Measurements from ENCODE around the genes AGBL4, DMRTA2, OSBPL9 and SHISAL2A.

- RRBS = 2% methylated on average over 22 of the region's 56 CpGs
CAGE:
- cytosol, long polyA plus RNA = no peak
- long polyA plus RNA = no peak
- nucleus, long polyA plus RNA = no peak
Measured at GRCh38 chr1:50023517-50024361, at the start of gene AGBL4. TSS of gene AGBL4 (minus strand) at chr1:50023954.

- RRBS = no CpG with 5 or more reads among the region's 10 CpGs
CAGE:
- cytosol, long polyA plus RNA = no peak
- long polyA plus RNA = no peak
- nucleus, long polyA plus RNA = no peak
Measured at GRCh38 chr1:50110122-50110575, 1.4 kb downstream of the ELAVL4 start.

DNA sequence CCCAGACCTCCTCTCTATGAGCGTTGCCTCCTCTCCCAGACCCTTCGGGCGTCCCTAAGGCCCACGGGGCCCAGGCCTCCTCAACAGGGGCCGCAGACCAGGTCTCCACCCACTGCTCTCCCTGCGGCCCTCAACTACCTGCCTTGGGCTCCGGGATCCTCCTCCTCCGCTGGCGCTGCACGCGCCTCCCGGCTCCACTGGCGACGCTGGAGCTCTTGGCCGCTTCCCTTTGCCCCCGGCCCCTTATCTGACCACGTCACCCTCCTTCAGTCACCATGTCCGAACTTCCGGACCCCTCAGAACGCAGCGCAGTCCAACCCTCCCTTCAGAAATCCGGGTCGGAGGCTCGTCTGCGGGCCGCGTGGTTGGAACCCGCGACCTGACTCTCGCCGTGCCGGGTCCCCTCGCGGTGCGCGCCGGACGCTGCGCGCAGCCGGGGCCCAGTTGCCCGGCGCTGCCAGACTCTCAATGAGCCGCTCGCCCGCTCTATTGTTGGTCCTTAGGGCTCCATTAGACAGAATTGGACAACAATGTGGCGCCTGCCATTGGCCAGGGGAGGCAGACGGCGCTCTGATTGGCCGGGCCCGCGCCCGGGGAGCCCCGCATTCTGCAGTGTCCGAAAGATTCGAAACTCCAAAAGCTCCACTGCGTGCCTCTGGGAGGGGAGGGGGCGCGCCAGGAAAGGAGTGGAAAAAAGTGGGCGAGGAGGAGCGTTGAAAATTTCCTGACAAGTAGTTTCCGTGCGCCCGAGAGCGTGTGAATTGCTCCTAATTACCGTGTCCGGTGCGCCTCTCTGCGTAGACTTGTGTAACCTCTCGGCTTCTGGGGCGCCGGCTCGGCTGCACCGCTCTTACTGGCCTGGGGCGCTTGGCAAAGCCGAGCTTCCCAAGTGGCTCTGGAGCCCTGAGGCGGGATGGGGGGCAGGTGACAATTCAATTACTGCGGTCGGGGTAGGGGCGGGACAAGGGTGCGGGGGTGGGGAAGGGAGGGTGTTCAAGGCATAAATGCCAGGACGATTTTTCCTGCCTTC, at the start of gene DMRTA2:
DMRTA2 (minus strand) TSS at position 470 of the 1,030 bp plus-strand sequence.
- RRBS = 4% methylated on average over 29 of the region's 82 CpGs
CAGE:
- cytosol, long polyA plus RNA = no peak
- long polyA plus RNA = no peak
- nucleus, long polyA plus RNA = no peak

- RRBS = no CpG with 5 or more reads among the region's 1 CpG
CAGE:
- cytosol, long polyA plus RNA = no peak
- long polyA plus RNA = no peak
- nucleus, long polyA plus RNA = no peak
Measured at GRCh38 chr1:50466743-50467184, 43.5 kb upstream of the DMRTA2 start.

DNA sequence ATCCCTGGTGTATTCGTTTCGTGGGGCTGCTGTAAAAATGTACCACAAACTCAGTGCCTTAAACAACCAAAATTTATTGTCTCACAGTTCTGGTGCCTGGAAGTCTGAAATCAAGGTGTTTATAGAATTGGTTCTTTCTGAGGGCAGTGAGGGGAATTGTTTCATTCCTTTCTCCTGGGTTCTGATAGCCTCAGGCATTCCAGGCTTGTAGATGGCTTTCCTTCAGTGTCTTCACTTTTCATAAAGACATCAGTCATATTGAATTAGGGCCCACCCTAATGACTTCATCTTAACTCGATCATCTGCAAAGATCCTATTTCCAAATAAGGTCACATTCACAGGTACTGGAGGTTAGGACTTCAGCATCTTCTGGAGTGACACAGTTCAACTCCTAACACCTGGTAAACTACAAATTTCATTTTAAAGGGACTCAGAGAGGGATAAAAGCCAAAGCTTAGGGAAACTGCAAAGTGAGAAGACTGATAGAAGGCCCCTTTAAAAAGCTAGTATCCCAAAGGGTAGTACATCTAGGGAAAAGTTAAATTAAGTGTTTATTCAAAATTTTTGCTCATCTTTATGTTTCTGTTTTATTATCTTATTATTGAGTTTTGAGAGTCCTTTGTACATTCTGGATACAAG, 15.1 kb downstream of the CDKN2C start:
- RRBS = no CpG with 5 or more reads among the region's 3 CpGs
CAGE:
- cytosol, long polyA plus RNA = no peak
- long polyA plus RNA = no peak
- nucleus, long polyA plus RNA = no peak

DNA sequence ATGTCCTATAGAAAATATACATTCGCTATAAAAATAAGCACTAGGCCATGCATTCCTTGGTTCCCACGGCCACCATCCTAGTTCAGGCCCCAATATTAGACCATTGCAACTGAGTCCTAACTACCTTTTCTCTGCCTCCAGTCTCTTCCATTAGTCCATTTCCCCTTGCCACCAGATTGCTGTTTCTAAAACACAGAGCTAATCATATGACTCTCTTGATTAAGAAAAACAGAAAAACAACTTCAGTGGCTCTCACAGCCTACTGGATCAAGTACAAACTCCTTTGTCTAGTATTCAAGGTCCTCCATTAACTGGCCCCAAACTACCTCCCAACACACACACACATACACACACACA, 20.4 kb upstream of the RNF11 start:
- RRBS = no CpG with 5 or more reads among the region's 2 CpGs
CAGE:
- cytosol, long polyA plus RNA = no peak
- long polyA plus RNA = no peak
- nucleus, long polyA plus RNA = no peak

- RRBS = no CpG with 5 or more reads among the region's 5 CpGs
CAGE:
- cytosol, long polyA plus RNA = no peak
- long polyA plus RNA = no peak
- nucleus, long polyA plus RNA = no peak
Measured at GRCh38 chr1:51237465-51237771, 1.3 kb downstream of the RNF11 start.

DNA sequence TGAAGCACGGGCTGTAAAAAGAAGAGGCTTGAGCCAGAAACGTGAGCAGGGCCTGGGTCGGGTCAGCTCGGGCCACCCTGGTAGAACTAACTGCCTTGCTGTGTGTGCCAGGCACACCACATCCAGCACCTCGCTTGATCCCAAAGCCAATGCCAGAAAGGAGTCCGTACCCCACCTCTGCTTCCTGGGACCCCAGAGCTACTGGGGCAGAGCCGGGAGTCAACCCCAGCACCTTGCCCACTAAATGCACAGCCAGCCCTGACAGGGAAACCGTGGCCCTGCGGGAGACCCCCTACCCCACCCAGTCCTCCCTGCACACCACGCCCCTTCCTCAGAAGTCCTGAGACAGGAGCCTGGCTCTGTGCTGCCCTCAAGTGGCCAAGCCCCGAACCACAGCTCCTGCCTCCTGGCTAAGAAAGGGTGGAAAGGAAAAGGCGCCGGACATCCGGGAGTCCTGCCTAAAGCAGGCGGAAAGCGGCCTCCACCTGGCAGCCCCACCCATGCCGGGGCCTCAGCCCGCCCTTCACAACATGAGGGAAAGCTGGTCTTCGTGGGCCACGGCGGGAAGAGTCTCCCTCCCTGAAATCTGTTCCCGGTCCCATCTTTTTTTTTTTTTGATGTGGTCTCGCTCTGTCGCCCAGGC, 33.6 kb downstream of the TTC39A start:
- RRBS = 9% methylated on average over 7 of the region's 24 CpGs
CAGE:
- cytosol, long polyA plus RNA = no peak
- long polyA plus RNA = no peak
- nucleus, long polyA plus RNA = no peak

GRCh38 chr1:51548804-51549452, 29.9 kb upstream of the EPS15 start:
- RRBS = no CpG with 5 or more reads among the region's 1 CpG
CAGE:
- cytosol, long polyA plus RNA = no peak
- long polyA plus RNA = no peak
- nucleus, long polyA plus RNA = no peak

DNA sequence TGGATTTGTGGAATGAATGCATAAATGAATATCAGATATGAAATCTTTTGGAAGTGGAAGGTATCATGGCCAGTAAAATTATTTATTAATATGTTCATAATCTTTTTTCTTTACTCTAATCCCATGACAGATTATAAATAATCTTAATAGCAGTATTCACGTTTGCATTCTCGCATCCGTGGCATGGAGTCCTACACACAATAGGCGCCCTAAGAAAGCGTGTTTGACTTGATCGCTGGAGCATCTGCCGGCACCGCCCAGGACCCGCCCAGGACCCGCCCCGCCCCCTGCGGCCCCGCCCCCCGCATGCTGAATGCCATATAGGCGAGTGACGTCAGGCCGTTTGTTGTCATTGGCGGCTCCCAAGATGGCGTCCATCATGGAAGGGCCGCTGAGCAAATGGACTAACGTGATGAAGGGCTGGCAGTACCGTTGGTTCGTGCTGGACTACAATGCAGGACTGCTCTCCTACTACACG, at the start of gene OSBPL9:
OSBPL9 (plus strand) TSS at position 349 of the 478 bp plus-strand sequence.
- RRBS = no CpG with 5 or more reads among the region's 24 CpGs
CAGE:
- cytosol, long polyA plus RNA = start-site peak on the plus strand centred at position 356 of the sequence, 30 bp wide, 103 and 204 reads in 2 replicates
- long polyA plus RNA = start-site peak on the plus strand centred at position 351 of the sequence, 27 bp wide, 182 and 182 reads in 2 replicates
- nucleus, long polyA plus RNA = start-site peak on the plus strand centred at position 353 of the sequence, 25 bp wide, 128 and 43 reads in 2 replicates

- RRBS = no CpG with 5 or more reads among the region's 2 CpGs
CAGE:
- cytosol, long polyA plus RNA = no peak
- long polyA plus RNA = no peak
- nucleus, long polyA plus RNA = no peak
Measured at GRCh38 chr1:51661321-51661668, 44.4 kb downstream of the OSBPL9 start.

DNA sequence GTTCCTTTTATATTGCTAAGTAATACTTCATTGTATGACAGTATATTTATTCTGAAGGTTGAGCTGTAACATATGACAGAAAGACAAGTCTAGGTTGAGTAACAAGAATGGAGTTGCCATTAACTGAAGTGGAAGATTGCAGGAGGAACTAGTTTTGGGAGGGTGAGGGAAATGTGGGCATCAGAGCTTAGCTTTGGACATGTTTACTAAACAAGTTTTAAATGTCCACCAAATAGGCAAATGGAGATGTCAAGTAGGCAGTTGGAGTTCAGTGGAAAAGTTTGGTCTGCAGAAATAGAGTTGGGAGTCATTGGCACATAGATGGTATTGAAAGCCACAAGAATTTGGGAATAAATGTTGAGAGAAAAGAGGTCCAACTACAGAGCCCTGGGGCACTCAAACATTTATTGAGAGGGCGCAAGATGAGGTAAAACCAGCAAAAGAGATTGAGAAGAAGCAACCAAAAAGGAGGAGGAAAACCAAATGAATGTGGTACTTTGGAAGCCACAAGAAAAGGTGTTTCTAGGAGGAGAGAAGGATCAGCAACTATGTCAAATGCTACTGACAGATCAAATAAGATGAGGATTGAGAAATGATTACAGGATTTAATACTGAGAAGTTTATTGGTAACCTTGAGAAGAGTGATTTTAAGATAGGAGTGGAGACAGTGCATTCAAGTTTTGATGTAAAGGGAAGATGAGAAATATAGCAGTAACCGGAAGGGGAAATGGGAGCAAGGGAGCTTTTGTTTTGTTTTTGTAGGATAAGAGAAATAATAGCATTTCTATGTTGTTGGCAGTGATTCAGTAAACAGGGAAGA, 56.0 kb downstream of the OSBPL9 start:
- RRBS = no CpG with 5 or more reads among the region's 2 CpGs
CAGE:
- cytosol, long polyA plus RNA = no peak
- long polyA plus RNA = no peak
- nucleus, long polyA plus RNA = start-site peak on the plus strand centred at position 533 of the sequence, 436 bp wide, 25 and 21 reads in 2 replicates

GRCh38 chr1:51793946-51794718, 84.4 kb downstream of the NRDC start:
- RRBS = no CpG with 5 or more reads among the region's 5 CpGs
CAGE:
- cytosol, long polyA plus RNA = no peak
- long polyA plus RNA = no peak
- nucleus, long polyA plus RNA = no peak

DNA sequence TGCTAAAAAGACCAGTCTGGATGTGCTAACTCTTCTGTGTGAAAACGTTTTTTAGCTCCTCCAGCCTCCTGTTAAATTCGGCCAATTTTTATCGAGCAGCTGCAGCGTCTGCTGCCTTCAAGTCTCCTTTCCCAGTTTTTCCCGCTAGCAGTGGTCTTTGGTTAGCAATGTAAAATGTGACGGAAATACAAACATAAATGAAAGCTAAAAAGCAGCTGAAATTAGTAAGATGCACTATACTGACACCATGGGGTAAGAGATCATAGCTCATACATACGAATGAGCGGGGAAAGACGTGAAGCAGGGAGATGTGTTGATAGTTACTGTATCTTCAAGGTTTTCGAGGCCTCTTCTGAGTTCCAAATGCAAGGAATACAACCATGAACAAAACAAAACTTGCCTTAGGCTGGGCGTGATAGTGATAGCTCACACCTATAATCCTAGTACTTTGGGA, 844 bp upstream of the NRDC start:
- RRBS = no CpG with 5 or more reads among the region's 11 CpGs
CAGE:
- cytosol, long polyA plus RNA = no peak
- long polyA plus RNA = no peak
- nucleus, long polyA plus RNA = no peak

- RRBS = no CpG with 5 or more reads among the region's 5 CpGs
CAGE:
- cytosol, long polyA plus RNA = no peak
- long polyA plus RNA = no peak
- nucleus, long polyA plus RNA = no peak
Measured at GRCh38 chr1:52028883-52029239, 4.7 kb downstream of the KTI12 start.

GRCh38 chr1:52237472-52238098, 95.7 kb downstream of the ZFYVE9 start:
- RRBS = no CpG with 5 or more reads among the region's 4 CpGs
CAGE:
- cytosol, long polyA plus RNA = no peak
- long polyA plus RNA = no peak
- nucleus, long polyA plus RNA = no peak

DNA sequence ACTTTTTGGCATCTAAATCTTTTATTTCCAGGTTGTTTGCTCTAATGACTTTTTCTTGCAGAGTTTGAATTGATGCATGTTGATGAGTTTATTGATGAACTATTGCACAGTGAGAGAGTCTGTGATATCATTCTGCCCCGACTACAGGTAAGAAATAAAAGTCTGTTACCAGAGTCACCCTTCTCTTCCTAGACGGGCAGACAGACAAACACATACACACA, 6.6 kb downstream of the PRPF38A start:
- RRBS = no CpG with 5 or more reads among the region's 2 CpGs
CAGE:
- cytosol, long polyA plus RNA = no peak
- long polyA plus RNA = no peak
- nucleus, long polyA plus RNA = no peak

DNA sequence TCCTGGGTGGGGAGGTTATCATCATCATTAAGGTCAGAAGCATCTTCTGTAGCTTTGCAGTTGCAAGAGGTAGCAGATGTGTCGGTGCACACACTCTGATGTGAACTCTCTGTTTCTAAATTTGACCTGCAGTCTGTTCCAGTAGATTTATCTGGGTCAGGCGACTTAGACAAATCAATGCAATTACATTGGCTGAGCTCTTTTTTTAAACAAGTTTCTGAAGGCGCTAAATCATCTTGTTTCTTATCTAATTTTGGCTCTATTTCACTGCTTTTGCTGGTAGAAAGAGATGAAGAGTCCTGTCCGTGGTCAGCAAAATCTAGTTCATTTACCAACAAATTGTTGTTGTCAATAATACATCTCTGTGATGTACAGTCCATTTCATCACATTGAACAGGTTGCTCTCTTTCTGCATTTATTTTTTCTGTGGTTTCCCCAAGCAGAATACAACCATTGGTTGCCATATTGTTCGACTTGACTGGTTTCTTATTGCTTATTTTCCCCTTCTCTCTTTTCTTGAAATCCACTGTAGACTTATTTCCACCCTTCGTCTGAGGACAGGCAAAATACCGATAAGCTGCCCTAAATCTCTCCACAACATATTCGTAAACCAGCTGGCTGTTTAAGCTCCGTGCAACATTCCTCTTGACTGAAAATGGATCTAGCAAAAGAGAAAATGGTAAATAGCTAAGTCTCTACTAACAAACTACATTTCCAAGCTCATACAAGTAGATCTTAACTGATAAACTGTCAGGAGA, 70.7 kb downstream of the PRPF38A start:
- RRBS = no CpG with 5 or more reads among the region's 9 CpGs
CAGE:
- cytosol, long polyA plus RNA = no peak
- long polyA plus RNA = no peak
- nucleus, long polyA plus RNA = no peak

DNA sequence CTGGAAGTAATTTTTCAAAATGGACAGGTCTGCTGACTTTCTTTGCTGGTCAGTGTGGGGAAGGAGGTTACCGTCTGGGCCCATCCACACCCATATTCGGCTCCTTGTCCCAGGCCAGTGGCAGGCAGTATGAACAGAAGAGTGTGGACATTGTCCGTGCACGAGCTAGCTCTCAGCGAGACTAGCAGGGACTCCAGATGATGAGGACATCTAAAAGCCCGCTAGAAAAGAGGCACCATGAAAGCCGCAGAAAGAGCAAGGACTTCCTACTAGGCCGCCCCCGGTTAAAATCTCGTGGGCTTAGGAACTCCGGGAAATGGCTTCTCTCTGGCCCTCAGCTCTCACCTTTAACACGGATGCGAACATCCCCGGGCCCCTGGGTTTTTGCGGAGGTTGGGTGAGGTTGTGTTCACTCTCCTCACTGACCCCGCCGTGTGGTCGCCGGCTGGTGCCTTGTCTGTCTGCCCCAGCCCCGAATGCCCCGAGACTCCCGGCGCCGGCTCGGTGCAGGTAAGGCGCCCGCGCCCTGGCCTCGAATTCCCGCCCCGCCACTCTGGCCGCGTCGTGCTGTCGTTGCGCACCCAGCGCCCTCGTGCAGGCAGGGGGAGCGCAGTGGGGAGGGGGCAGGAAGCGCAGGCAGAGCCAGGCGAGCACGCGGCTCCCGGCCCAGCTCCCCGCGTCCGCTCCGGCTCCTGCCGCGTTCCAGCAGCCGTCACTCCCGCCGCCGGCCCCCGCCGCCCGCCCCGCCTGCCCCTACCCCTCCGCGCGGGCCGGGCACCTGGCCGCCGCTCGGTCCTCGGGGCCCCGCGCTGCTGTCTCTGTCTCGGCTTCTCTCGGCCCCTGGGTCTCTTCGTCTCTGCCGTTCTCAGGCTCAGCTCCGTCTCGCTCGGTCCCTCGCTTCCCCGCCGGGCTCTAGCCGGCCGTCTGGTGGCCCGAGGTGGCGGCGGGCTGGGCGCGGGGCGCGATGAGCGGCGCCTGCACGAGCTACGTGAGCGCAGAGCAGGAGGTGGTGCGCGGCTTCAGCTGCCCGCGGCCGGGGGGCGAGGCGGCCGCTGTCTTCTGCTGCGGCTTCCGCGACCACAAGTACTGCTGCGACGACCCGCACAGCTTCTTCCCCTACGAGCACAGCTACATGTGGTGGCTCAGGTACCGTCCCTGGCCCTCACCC, at the start of gene SHISAL2A:
SHISAL2A (plus strand) TSS at position 639 of the 1,168 bp plus-strand sequence.
- RRBS = 27% methylated on average over 30 of the region's 108 CpGs
CAGE:
- cytosol, long polyA plus RNA = no peak
- long polyA plus RNA = no peak
- nucleus, long polyA plus RNA = no peak

GRCh38 chr1:52746247-52746531, 19.9 kb downstream of the ZYG11B start:
- RRBS = no CpG with 5 or more reads among the region's 1 CpG
CAGE:
- cytosol, long polyA plus RNA = no peak
- long polyA plus RNA = no peak
- nucleus, long polyA plus RNA = no peak

Data from SK-N-SH (cell line).